Ovary (tissue), 7 donors: ENCODE measurements around a stretch of chr2.

DNA sequence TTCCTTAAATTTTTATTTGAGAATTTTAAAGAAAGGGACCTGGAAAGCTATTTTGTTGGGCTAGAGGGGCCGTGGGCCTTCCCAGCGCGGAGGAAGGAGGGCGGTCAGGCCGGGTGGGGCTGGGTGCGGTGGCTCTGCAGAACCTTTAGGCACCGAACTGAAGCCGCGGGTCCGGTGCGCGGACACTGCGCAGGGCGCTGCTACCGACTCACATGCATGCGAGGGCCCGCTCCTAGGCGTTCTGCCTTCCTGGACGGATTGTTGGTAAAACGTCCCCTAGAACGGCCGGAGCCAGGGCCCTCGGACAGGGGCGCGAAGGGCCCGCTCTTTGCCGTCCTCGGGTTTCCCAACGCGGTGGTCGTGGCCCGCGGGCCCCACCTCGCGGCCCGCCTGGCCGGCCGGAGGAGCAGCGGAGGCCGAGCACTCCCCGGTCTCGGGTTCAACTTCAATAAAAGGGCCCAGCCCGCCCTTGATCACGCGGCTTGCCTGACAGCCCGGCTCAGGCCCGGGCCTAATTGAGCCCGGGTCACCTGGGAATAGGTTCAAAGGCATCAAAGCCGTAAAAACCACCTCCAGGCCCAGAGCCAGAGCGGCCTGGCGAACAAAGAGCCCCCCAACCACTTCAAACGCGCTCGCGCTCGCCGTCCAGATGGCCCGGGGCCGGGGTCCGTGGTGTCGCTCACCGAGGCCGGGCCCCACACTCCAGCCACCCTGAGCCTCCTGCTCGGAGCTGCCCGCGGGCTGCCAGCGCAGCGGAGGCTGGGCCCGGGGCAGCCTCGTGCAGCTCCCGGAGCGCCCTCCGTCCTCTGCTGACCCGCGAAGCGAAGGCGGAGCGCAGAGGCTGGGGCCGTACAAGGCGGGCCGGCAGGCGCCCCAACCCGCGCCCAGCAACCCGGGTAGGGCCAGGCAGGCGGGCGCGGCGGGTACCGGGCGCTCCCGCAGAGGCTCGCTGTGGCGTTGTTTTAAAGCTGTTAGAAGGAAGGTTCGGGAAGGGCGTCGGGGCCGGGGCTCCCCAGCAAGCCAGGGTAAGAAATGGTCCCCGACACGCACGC is 1.2 kb upstream of the TWIST2 start:
- PRO-cap, 7 experiments, result peak in 7 of 7 experiments; most common plus-strand start position 965 of the sequence (in 5); most common minus-strand start position 808 of the sequence (in 2)
- RAMPAGE, long total RNA, 2 experiments, result no peak in any of the 2 experiments

DNA sequence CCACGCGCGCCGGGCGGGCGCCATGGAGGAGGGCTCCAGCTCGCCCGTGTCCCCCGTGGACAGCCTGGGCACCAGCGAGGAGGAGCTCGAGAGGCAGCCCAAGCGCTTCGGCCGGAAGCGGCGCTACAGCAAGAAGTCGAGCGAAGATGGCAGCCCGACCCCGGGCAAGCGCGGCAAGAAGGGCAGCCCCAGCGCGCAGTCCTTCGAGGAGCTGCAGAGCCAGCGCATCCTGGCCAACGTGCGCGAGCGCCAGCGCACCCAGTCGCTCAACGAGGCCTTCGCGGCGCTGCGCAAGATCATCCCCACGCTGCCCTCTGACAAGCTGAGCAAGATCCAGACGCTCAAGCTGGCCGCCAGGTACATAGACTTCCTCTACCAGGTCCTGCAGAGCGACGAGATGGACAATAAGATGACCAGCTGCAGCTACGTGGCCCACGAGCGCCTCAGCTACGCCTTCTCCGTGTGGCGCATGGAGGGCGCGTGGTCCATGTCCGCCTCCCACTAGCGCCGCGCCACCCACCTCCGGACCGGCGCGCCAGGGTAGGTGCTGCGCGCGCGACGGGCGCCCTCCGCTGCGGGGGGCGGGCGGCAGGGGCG is 407 bp downstream of the TWIST2 start:
- PRO-cap, 7 experiments, result peak in 3 of 7 experiments; most common plus-strand start position 126 of the sequence (in 1); most common minus-strand start position 61 of the sequence (in 1)
- RAMPAGE, long total RNA, 2 experiments, result no peak in any of the 2 experiments

GRCh38 chr2:238895853-238896450 is 48.1 kb downstream of the TWIST2 start:
- PRO-cap, 7 experiments, result peak in 2 of 7 experiments; most common plus-strand start chr2:238896192 (in 1); most common minus-strand start chr2:238896002 (in 1)
- RAMPAGE, long total RNA, 2 experiments, result no peak in any of the 2 experiments

DNA sequence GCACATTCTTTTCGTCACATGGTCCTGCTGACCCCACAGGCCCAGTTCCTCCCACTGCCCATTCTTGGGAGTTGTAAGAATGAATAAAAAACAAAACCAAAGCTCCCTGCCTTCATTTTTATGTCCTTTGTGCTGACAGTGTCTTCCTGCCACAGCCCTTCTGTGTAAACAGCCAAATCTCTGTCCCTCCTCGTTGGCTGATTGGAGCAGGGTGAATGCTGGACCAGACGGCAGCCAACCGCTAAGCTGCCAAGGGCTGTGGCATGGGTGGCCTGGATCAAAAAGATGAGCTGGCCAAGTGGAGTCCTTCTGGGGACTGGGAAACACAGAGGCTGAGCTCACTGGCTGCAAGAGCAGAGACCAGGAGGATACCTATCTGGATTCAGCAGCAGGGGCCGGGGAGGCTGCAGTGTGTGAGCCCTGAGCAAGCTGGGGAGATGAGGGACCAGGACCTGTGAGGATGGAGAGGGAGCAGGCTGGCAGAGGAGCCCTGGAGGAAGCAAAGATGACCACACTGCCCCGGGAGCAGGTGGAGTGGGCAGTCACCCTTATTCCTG is 81.8 kb downstream of the TWIST2 start:
- PRO-cap, 7 experiments, result peak in 4 of 7 experiments; most common plus-strand start position 307 of the sequence (in 3); most common minus-strand start position 129 of the sequence (in 1)
- RAMPAGE, long total RNA, 2 experiments, result no peak in any of the 2 experiments

DNA sequence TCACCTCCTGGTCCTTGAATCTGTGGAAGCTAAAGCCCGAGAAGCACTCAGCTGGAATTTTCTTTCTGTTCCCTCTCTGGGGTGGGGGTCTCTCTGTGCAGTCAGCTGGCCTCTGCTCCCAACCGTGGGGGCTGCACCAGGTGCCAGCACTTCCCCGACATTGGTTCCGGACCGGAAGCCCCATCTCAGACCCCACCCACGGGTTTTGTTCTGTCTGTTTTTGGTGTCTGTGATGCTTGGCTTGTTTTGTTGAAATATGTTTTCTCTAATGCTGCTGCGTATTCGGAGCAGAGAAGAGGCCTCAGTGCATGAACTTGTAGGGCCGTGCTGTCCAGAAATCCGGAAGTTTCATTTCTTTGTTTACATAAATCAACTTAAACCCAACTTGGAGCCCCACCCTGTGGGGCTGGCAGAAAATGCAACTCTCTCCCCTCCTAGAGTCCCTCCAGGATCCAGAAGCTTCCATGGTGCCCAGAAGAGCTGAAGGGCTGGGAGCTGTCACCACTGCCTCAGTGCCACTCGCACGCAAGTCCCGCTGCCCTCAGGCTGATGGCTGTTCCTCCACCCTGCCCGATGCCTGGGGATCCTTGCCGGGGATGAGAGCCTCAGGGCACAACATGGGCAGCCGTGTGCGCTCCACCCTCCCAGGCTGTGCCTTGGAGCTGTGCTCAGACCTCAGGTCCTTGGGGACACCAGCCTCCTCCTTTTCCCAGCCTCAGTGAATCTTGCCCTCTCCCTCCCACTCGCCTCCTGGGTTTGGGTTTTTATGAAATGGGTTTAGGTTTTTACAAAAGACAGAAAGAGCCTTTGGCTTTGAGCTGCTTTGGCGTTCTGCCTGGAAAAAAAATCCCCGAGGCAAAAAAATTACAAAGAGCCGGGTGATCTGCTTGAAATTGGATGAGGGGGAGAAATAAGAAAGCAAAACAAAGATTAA is 155.0 kb downstream of the TWIST2 start:
- PRO-cap, 7 experiments, result peak in 3 of 7 experiments; most common plus-strand start position 281 of the sequence (in 2); most common minus-strand start position 341 of the sequence (in 2)
- RAMPAGE, long total RNA, 2 experiments, result no peak in any of the 2 experiments

- PRO-cap, 7 experiments, result no peak in any of the 7 experiments
- RAMPAGE, long total RNA, 2 experiments, result start-site peak on the minus strand in 1 of 2 experiments, at chr2:239125138-239125337 at its widest, 11 reads per replicate
Observed at GRCh38 chr2:239124896-239125512, 275.8 kb downstream of the HDAC4 start.

DNA sequence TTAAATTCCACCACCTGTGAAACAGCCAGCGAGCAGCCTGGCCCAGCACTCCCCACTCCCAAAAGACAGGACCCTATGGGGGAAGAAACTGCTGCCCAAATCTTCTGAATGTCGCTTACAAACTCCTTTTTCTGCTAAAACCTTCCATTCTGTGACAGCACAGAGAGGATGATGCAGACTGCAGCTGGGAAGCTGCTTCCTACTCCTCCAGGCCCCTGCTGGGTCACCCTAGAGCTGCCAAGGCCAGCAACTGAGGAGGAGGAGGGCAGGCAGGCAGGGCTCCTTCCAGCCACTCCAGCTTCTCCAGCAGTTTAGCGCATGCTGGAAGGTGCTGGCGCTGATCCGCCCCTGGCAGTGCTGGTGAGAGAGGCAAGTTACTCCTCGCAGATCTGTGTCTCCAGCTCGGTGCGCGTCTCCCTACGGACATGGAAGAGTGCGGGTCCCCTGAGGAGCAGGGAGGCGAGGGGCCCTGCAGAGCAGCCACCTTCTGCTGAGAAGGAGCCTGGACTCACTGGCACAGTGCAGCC is 206.2 kb downstream of the HDAC4 start:
- PRO-cap, 7 experiments, result no peak in any of the 7 experiments
- RAMPAGE, long total RNA, 2 experiments, result no peak in any of the 2 experiments

GRCh38 chr2:239223421-239224618 is 177.0 kb downstream of the HDAC4 start:
- PRO-cap, 7 experiments, result peak in 2 of 7 experiments; most common minus-strand start chr2:239223777 (in 1)
- RAMPAGE, long total RNA, 2 experiments, result no peak in any of the 2 experiments

GRCh38 chr2:239245579-239246761 is 154.8 kb downstream of the HDAC4 start:
- PRO-cap, 7 experiments, result no peak in any of the 7 experiments
- RAMPAGE, long total RNA, 2 experiments, result no peak in any of the 2 experiments

DNA sequence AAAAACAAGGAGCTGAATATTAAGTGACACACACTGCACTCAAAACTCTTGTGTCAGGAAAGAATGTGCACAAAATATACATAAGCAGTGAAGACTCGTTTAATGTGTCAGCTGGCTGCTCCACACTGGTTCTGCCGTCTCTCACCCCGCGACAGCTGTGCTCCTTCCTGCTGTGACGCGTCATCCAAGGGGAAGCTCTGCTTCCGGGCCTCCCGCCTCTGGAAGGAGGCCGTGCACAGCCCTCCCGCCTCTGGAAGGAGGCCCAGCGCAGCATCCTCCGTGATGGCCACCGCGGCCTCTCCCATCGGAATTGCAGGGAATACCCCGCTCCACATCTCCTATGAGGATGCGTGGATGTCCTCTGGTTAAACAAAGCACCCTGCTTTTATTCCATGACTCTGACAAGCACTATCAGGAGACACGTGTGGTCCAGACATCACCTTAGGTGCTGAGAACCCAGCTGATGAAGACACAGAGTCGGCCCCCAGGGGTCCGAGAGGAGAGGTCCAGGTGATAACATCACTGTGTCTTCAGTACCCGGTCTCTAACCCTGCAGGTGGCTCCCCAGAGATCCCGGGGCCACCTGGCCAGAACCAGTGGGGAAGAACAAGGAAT is 150.9 kb downstream of the HDAC4 start:
- PRO-cap, 7 experiments, result peak in 6 of 7 experiments; most common minus-strand start position 133 of the sequence (in 6)
- RAMPAGE, long total RNA, 2 experiments, result no peak in any of the 2 experiments

GRCh38 chr2:239266382-239266789 is 134.4 kb downstream of the HDAC4 start:
- PRO-cap, 7 experiments, result no peak in any of the 7 experiments
- RAMPAGE, long total RNA, 2 experiments, result no peak in any of the 2 experiments

DNA sequence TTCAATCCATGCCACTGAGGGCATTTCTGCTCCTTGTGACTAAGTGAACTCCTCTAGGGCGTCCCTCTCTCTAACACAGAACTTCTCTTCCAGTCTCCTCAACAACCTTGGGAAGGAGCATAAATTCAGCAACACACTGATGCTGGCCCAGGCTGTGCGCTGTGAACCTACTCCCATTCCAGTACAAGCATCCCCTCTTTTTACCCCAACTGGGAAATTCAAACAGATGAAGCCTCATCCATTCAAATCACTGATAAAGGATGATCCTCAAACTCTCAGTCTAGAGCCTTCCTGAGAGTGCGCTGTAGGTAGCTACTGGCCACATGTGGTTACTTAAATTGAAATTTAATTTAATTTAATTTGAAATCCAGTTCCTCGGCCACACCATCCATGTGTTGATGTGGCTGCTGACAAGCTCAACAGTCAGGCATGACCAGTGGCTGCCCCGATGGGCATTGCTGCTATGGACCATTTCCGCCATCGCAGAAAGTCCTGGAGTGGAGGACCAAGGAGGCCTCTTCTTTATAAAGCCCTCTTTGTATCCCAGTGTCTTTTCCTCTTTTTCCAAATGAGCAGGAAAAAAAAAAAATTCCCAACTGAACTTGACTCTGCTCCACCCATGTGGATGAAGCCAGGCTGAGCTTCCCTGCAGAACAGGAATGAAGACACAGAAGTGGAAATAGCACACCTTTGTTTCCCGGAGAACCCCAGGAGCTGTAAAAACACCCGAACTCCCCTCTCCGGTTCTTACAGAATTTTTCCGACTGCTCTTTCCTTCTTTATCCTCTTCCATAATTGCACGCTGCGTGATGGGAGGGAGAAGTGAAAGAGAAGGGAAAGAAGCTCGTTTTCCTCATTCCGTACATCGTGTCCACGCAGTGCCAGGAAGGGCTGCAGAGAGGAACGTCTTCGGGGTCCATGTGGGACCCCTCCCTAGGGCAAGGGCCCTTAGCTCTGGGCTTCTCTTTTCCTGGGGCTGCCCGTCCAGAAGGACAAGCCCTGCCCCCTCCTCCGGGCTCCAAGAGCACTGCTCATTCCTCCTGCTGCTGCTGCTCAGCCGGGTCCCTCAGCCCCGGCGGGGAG is 100.5 kb downstream of the HDAC4 start:
- PRO-cap, 7 experiments, result no peak in any of the 7 experiments
- RAMPAGE, long total RNA, 2 experiments, result no peak in any of the 2 experiments

DNA sequence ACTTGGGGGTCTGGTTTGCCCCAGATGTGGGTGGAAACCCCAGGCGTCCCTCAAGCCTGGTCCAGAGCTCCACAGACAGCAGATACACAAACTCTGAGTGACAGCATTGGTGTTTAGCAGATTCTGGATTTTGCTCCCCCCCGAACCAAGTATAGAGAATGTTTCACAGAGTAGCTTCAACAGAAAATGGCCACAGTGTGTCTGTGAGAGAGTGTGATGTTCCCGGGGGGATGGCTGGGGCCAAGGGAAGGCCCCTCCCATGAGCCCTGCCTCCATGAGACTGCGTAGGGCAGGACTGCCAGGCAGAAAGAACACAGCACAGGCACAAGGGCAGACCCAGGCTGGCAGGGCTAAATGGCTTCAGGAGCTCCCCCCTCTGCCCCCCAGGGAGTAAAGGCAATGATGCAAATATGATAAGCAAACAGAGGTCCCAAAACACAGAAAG is 90.5 kb downstream of the HDAC4 start:
- PRO-cap, 7 experiments, result no peak in any of the 7 experiments
- RAMPAGE, long total RNA, 2 experiments, result no peak in any of the 2 experiments

DNA sequence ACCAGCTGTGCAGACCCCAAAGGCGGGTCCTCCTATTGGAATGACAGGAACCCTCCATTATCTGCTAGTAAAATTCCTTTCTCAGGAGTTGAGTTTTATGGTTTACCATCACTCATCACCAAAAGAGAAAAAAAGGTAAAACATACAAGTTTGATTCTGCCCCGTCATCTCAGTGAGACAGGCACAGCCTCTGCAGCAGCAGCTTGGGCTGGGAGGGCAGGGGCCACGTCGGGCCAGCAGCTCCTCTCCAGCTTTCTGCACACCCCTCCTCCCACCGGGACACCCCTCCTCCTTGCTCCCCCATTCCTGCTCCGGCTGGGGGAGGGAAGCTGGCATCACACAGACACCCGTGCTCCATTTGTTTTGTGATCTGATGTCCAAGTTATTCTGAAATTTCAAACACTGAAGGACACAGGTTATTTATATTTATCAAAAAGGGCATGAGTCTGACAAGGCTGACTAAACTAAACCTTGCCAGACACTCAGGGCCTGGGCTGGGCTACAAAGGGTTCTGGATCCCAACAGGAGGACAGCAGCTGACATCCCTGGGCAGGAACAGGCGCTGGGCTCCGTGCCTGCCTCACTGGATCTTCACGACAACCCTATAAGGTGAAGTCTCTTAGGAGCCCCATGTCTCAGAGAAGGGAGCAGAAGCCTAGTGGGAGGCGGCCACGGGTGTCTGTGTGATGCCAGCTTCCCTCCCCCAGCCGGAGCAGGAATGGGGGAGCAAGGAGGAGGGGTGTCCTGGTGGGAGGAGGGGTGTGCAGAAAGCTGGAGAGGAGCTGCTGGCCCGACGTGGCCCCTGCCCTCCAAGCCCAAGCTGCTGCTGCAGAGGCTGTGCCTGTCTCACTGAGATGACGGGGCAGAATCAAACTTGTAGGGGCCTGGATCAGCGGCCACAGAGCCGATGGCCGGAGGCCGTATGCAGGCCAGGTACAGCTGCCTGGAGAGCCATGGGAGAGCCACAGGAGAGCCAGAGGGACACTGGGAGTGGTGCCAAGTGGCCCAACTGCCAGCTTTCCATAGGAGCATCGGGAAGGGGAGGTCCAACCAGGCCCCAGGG is 71.3 kb downstream of the HDAC4 start:
- PRO-cap, 7 experiments, result no peak in any of the 7 experiments
- RAMPAGE, long total RNA, 2 experiments, result no peak in any of the 2 experiments

- PRO-cap, 7 experiments, result no peak in any of the 7 experiments
- RAMPAGE, long total RNA, 2 experiments, result no peak in any of the 2 experiments
Observed at GRCh38 chr2:239389356-239389880, 11.4 kb downstream of the HDAC4 start.

DNA sequence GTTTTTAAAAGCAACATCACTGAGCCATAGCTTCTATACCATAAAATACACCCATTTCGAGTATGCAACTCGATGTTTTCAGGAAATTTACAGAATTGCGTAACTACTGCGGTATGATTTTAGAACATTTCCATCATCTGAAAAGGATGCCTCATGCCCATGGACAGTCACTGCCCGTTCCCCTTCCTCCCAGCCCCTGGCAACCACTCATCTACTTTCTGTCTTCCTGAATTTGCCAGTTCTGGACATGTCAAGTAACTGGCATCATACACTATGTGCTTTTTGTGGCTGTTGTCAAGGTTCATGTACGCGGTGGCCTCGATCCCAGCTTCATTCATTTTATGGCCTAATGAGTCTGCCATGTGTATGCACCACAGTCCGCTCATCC is 88.0 kb downstream of the NDUFA10 start:
- PRO-cap, 7 experiments, result no peak in any of the 7 experiments
- RAMPAGE, long total RNA, 2 experiments, result no peak in any of the 2 experiments

DNA sequence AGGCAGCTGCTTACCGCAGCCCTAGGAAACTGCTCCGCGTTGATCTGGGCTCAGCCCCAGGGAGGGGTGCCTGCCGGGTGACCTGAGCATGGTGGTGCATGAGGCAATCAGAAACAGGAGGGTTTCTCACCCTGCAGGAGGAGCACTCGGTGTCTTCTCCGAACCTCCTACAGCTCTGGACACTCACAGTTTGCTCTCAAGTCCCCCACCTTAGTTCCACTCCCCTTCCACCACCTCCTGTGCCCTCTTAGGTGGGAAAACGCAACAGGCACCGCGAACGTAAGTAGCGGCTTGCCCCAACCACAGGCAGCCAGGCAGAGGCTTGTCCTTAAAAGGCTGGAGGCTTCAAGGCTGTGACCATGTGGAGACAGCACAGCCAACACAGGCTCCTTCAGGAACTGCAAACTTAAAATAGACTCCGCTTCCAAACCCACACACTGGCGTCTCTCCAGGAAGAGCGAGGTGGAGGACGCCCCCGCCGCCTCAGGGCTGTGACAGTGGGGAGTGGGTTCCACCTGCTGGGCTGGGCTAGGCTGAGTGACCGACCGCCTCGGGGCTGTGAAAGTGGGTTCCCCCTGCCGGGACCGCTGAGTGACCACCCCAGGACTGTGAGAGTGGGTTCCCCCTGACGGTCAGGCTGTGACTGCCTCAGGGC is 71.6 kb downstream of the NDUFA10 start:
- PRO-cap, 7 experiments, result peak in 2 of 7 experiments; most common plus-strand start position 152 of the sequence (in 1); most common minus-strand start position 177 of the sequence (in 1)
- RAMPAGE, long total RNA, 2 experiments, result no peak in any of the 2 experiments

DNA sequence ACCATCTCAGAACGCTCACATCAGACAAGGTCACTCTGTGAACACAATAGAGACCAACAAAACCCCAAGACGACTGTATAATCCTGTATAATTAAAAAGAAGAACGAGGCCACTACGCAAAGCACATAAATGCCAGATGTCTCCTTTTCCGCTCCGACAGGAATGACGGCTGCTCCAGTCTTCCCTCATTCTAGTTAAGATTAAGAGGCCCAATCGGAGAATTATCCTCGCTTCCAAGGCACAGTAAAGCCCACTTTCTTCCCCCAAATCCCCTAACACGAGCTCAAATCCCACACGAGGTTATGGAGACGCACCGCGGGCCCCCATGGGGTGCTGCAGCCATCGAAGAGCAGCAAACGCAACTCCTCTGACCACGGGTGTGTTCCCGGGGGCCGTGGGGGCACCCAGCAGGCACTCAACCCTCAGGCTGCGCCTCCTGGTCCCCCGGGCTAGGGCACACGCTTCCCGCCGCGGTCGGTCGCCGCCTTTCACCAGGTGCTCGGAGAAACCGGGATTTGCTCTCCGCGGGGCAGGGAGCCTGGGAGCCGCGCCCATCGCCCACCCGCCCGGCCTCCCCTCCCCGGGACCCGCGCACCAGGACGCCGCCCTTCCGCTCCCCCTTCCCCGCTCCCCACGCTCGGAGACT is 425 bp downstream of the COPS9 start:
- PRO-cap, 7 experiments, result no peak in any of the 7 experiments
- RAMPAGE, long total RNA, 2 experiments, result no peak in any of the 2 experiments

DNA sequence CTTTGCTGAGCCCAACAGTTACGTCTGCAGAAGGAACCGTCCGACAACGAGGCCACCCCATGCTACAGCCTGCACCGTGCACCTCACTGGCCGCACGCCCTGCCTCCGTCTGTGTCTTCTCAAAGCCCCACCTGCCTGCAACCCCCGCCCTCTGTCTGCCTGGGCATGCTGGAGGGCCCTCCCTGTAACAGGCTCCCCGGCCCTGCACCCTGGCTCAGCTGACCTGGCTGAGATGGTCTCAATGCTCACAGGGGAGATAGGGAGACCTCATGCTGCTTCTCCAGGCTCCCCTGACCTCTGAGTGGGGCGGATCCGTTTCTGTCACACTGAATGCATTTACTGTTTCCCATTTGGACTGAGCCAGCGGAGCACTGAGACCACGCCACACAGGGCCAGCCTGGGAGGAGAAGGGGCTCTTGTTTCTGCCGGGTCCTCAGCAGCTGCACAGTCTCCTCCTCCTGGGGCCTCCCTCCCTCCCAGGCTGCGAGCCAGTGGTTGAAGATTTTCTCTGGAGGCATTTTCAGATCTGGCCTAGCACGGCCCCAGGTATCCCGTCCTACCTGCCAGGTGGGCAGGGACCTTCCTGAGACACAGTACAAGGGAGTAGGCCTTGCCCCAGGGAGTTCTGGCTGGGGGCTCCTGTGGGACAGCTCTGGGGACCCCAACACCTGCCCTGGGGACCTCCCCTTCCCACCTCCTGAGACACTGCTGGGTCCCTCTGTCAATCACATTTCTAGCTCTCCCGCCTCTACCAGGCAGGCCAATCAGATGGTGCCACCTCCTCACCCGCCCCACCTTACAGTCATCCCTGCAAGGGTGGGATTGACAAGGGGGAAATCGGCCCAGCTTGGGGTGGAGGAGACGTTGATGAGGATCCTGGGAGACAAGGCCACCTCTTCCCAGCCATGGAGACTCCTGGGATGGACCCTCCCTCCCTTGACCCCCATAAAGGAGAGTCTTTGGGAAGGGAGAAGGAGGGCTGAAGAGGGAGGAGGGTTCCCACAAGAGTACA is 109.4 kb upstream of the OTOS start:
- PRO-cap, 7 experiments, result peak in 2 of 7 experiments; most common plus-strand start position 350 of the sequence (in 1); most common minus-strand start position 299 of the sequence (in 2)
- RAMPAGE, long total RNA, 2 experiments, result no peak in any of the 2 experiments

GRCh38 chr2:240436684-240436978 is 1.2 kb downstream of the GPC1 start:
- PRO-cap, 7 experiments, result peak in 4 of 7 experiments; most common minus-strand start chr2:240436750 (in 4)
- RAMPAGE, long total RNA, 2 experiments, result no peak in any of the 2 experiments